Tibial nerve (tissue), 3 donors: ENCODE measurements around the genes SPAAR, RECK and MELK.

GRCh38 chr9:35775944-35776583, 15.3 kb upstream of the NPR2 start:
- PRO-cap = no peak
- RAMPAGE, long total RNA, 3 experiments = no peak in any of the 3 experiments

DNA sequence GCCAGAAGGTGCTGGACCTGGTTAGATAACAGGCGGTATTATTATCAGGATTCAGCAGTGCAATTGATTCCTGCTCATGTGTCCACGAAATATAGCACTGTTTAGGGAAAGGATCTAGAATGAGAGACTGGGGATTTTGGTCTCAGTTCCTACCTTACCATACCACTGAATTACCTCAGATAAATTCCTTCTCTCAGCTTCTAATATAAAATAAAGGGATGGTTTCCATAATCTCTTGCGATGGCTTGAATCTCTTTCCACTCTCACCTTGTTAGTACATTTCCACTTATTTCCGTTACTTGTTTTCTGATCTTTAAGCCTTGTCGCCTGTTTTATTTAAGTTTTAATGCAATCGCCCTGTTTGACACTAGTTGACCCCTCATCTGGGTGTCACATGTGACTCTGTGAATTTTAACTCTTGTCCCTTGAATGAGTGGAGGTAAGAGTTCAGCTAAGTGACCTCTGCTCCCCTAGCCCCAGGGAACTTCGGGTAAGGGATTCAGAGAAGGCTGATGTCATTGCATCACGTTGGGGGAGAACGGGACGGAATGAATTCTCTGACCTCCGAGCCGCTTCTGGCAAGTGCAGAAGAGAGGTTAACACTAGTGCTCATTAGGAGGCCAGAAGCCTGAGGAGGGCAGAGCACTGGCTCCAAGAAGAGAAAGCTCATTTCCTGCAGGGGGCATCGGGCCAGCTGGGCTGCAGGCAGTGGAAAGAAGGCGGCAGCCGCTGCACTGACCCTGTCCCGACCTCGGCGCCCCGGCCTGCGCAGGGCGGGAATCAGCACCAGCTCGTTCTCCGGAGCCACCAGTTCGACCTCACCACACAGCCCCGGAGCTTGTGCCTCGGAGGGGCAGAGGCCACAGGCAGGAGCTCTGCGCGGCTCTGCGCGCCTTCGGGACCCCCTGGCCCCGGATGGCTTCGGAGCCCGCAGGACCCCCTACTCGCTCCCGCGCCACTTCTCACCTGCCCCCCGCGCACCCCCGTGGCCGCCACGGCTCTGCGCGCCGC, 604 bp downstream of the HINT2 start:
- PRO-cap = unidirectional peak, plus-strand start at position 518 of the sequence; unidirectional peak, plus-strand start at position 615 of the sequence
- RAMPAGE, long total RNA, 3 experiments = start-site peak on the plus strand in 1 of 3 experiments, centred at position 613 of the sequence, 5 reads per replicate

DNA sequence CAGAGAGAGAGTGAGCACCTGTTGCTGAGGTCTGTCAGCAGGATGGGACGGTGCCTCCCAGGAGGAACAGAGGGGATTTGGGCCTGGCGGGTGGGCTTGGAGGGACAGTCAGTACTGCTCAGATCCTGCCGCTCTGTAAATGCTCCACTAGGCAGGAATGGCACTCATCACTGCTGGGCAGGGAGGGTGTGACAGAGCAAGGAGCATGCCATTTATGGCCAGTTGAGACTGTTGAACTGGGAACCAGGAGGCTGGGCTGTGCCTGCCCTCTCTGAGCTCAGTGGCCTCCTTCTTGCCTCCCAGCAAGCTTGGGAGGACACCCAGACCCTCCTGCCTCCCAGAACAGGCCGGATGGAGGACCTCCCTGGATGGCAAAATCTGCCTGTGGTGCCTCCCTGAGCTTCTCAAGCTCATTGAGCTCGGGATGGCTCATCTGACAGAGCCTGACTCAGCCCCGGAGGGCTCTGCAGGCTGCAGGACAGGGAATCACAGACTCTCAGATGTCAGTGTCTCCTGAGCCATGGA, 749 bp upstream of the HRCT1 start:
- PRO-cap = no peak
- RAMPAGE, long total RNA, 3 experiments = no peak in any of the 3 experiments

DNA sequence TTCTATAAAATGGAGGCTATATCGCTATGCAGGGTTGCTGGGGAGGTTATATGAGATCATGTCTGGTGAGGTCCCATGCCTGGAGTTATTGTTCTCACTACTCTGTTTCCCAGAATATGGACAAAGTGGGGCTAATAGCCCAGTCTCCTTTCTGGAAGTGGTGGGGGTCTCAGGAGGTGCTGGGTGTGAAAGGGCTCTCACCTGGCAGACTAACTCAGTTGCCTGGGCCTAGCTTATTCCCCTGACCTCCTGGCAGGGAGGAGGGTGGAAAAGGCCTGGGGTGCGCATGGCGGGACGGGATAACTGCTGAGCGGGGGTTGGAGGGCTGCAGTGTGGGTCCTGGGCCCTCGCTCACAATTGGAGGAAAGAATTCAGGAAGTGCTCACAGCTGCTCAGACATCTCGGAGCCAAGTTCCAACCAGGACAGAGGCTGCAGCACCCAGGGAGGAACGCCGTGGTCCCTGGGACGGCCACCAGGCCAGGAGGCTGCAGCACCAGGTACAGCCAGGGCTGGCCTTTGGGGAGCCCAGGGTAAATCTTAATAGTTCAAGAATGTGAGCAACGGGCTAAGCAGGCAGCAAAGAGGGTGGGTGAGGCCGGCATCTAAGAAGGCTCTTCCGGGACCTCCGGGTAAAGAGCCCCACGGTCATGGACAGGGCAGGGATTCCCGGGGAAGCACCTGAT, at the start of gene SPAAR:
SPAAR (plus strand) TSS at position 424 of the 684 bp plus-strand sequence.
- PRO-cap = no peak
- RAMPAGE, long total RNA, 3 experiments = start-site peak on the plus strand in 1 of 3 experiments, centred at position 432 of the sequence, 8 reads per replicate

DNA sequence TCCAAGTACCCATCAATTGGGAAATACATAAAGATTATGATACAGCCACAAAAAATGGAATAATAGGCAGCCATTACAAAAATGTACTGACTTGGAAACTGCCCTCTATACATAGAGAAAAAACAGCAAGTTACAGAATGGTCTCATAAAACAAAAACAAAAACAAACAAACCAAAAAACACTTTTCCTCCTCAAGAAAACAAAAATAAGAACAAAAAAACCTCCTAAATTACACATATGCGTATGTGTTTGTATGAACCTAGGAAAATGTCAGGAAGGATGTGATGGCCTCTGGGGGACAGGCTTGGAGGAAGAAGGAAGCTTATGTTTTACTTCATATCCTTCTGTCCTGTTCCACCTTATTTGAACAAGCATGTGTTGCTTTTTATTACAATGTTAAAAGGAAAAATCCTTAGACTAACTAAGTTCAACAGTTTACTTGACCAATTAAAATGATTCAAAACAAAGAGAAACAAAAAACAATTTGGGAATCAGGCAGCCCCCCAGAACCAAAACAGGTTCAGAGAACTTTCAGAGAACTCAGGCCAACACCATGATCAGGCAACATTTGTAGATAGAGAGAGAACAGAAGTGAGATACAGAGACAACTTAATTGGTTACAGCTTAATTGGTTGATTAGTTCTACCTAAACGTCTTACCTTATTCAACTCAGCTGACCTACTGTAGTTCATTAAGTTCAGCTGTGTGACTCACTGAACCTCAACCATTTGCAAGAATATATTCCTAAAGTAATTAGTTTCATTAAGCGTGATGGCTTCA, 10.0 kb downstream of the SPAAR start:
- PRO-cap = no peak
- RAMPAGE, long total RNA, 3 experiments = no peak in any of the 3 experiments

DNA sequence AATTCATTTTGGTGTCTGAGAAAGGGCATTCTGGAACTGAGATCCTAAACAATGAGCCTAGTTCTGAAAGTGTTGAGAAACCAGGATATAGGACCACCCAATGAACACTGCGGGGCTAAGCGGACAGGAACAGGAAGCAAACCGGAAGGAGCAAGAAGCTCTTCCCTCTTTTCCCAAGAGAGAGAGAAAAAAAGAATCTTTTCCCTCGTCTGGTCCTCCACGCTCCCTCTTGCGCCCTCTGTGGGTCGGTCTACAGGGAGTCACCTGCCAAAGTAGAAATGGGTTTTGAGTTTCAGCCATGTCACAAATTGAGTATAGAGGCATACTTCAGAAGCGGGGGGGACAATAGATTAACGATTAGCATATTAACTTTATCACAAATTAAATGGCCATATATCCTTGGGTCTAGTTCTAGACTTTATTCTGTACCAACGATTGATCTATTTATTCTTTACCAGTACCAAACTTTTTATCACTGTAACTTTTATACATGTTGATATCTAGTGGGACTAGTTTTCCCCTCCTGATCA, 12.2 kb downstream of the OR2S2 start:
- PRO-cap = no peak
- RAMPAGE, long total RNA, 3 experiments = no peak in any of the 3 experiments

DNA sequence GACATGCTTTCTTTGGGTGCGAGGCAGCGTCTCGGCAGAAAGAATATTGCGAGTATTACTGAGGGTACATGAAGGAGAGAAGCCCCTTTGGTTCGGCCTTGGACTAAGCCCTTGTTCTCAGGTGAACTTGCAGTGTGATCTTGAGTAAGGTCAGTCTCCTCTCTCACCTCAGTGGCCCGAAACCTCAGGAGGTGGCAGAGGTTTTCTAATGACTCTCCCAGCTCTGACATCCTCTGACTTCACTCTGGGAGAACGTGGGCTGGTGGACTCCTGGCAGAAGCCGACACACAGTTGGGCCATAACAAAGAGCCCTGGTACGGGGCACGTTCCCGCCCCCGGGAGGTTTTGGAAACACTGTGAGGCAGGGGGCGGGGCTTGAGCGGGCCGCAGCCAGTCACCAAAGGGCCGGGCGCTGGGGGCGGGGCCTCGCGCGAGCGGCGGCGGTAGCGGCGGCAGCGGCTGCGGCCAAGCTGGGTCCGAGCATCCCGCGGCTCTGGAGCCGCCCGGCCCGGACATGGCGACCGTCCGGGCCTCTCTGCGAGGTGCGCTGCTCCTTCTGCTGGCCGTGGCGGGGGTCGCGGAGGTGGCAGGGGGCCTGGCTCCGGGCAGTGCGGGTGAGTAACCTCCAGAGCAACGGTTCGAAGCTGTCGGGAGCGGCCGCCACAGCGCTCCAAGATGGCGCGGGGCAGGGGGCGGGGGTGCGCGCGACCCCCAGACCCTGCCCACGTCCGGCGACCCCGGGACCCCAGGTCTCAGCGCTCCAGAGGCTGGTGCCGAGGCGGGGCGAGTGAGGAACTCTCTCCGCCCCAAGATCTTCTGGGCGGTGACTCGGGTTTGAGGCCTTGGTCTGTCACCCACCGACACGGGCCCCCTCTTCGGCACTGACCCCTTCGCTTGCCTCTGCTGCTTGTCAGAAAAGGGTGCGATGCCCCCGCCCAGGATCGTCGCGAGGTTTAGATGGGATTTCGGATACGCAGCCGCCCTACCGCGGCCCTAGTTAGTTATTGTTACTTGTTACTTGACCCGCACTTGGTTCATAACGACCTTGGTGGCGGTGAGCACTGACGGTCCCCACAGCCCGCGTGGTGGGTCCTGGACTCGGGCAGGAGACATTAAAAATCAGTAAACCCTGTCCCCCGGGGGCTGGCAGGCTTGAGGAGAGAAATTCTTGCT, at the start of gene RECK:
RECK (plus strand) TSS at position 429 of the 1,173 bp plus-strand sequence.
- PRO-cap = bidirectional peak, plus-strand start at position 455 of the sequence, minus-strand start at position 272 of the sequence; unidirectional peak, plus-strand start at position 1,039 of the sequence
- RAMPAGE, long total RNA, 3 experiments = start-site peak on the plus strand in 3 of 3 experiments, centred at positions 456 to 461 of the sequence, 138 to 394 reads per replicate

DNA sequence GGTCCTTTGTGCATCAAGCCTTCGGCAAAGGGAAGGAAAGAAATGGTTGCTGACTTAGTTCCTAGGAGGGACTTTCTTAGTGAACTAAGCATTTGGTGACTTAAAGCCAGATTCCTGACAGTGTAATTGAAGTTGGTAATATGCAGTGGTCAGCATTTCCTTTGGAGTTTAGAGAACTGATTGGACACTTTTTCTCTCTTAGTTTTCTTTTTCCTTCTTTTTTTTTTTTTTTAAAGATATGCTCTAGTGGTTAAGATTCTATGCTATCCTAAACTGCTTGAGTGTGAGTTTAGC, 2.3 kb downstream of the CLTA start:
- PRO-cap = no peak
- RAMPAGE, long total RNA, 3 experiments = no peak in any of the 3 experiments

GRCh38 chr9:36355200-36355802, 44.8 kb downstream of the RNF38 start:
- PRO-cap = no peak
- RAMPAGE, long total RNA, 3 experiments = start-site peak on the minus strand in 1 of 3 experiments, at chr9:36355497-36355619 at its widest, 6 reads per replicate

DNA sequence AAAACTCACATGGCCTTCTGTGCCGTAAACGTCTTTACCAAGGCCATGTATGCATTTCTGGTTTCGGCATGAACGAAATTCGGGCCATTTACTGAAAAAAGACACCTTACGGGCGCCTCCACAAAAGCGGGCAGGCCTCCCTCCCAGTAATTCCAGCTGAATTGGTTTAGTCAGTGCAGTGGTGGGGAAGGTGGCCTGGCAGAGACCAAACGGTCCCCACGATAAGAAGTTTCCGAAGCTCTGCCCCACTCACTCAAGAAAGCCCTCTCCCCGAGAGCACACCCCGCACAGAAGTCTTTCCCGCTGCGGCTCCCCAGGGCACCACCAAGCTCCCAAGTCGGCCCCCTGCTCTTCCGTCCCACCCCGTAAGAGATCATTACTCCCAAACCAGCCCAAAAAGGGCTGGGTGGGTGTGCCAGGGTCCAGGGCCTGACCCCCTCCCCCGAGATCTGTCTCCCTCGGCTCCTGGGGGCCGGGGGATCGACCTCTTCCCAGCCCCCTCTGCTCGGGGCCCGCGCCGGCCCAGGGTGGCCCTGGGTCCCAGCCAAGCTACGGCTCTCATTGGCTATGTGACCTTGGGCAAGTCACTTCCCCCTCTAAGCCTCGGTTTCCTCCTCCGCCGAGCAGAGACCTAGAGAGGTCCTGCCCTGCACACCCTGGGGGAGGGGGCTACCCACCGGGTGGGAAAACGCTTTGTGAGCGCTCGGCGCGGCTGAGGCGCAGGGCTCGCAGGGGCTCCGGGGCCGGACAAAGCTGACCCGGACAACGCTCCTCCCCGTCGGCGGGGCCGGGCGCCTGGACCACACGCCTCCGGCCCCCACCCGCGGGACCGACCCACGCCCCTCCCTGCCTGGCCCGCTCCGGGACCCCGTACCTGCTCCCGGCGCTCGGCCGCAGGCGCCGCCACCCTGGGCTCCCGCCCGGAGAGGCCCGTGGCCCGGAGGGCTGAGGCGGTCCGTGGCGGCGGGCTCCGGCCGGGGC, 86.0 kb upstream of the MELK start:
- PRO-cap = no peak
- RAMPAGE, long total RNA, 3 experiments = start-site peak on the minus strand in 1 of 3 experiments, centred at position 830 of the sequence, 12 reads per replicate

GRCh38 chr9:36572621-36573454, at the start of gene MELK:
Gene MELK (plus strand): TSS chr9:36572895.
- PRO-cap = unidirectional peak, minus-strand start at chr9:36572772
- RAMPAGE, long total RNA, 3 experiments = no peak in any of the 3 experiments

GRCh38 chr9:36949261-36949956, 84.7 kb downstream of the PAX5 start:
- PRO-cap = no peak
- RAMPAGE, long total RNA, 3 experiments = no peak in any of the 3 experiments

GRCh38 chr9:37283286-37284612, 138.7 kb upstream of the GRHPR start:
- PRO-cap = no peak
- RAMPAGE, long total RNA, 3 experiments = start-site peak on the plus strand in 1 of 3 experiments, at chr9:37283824-37283960 at its widest, 10 reads per replicate

DNA sequence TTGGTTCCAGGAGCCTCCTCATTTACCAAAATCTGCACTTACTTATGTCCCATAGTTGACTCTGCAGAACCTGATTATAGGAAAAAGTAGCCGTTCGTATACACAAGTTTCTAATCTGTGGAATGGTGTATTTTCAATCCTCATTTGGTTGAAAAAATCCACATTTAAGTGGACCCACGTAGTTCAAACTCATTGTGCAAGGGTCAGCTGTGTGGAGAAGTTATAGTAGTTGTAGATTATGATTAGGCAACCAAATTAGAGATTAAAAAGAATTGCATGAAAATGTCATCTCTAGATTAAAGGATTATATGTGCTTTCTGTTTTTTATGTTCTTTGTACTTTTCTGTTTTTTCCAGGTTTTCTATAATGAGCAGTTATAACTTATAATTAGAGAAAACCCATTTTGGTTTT, 66.9 kb upstream of the GRHPR start:
- PRO-cap = no peak
- RAMPAGE, long total RNA, 3 experiments = no peak in any of the 3 experiments

- PRO-cap = no peak
- RAMPAGE, long total RNA, 3 experiments = no peak in any of the 3 experiments
Observed at GRCh38 chr9:37471850-37472846, 6.9 kb upstream of the ZBTB5 start.

DNA sequence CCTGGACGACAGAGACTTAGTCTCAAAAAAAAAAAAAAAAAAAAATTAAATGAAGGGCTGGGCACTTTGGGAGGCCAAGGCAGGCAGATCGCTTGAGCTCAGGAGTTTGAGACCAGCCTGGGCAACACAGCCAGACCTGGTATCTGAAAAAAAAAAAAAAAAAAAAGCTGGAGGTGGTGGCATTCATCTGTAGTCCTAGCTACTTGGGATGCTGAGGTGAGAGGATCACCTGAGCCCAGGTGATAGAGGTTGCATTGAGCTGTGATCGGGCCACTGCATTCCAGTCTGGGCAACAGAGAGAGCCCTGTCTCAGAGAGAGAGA, 24.3 kb upstream of the FRMPD1 start:
- PRO-cap = no peak
- RAMPAGE, long total RNA, 3 experiments = no peak in any of the 3 experiments

- PRO-cap = no peak
- RAMPAGE, long total RNA, 3 experiments = no peak in any of the 3 experiments
Observed at GRCh38 chr9:37952706-37953319, 48.9 kb upstream of the SLC25A51 start.

- PRO-cap = no peak
- RAMPAGE, long total RNA, 3 experiments = no peak in any of the 3 experiments
Observed at GRCh38 chr9:37974423-37975007, 70.6 kb upstream of the SLC25A51 start.

DNA sequence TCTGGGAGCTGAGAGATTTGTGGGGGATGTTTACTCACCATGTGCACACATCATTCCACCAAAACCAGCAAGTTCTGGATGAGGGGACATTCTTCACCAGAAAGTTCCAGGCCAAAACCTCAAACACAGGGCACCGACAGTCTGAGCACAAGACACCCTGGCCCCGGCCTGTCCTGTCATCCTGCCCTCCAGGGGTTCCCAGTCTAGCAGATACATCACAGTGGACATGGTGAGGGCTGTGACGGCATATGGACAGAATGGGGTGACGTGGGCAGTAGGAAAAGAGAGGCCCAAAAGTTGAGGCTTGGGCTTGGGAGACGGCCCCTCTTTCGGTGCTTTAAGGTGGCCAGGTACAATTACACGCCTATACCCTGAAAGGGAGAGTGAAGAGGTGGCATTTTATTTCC, 64.1 kb downstream of the SHB start:
- PRO-cap = no peak
- RAMPAGE, long total RNA, 3 experiments = no peak in any of the 3 experiments

GRCh38 chr9:38022835-38023392, 46.1 kb downstream of the SHB start:
- PRO-cap = no peak
- RAMPAGE, long total RNA, 3 experiments = no peak in any of the 3 experiments